AG04450 (cell line): Measurements from ENCODE around the gene CD9.

DNA sequence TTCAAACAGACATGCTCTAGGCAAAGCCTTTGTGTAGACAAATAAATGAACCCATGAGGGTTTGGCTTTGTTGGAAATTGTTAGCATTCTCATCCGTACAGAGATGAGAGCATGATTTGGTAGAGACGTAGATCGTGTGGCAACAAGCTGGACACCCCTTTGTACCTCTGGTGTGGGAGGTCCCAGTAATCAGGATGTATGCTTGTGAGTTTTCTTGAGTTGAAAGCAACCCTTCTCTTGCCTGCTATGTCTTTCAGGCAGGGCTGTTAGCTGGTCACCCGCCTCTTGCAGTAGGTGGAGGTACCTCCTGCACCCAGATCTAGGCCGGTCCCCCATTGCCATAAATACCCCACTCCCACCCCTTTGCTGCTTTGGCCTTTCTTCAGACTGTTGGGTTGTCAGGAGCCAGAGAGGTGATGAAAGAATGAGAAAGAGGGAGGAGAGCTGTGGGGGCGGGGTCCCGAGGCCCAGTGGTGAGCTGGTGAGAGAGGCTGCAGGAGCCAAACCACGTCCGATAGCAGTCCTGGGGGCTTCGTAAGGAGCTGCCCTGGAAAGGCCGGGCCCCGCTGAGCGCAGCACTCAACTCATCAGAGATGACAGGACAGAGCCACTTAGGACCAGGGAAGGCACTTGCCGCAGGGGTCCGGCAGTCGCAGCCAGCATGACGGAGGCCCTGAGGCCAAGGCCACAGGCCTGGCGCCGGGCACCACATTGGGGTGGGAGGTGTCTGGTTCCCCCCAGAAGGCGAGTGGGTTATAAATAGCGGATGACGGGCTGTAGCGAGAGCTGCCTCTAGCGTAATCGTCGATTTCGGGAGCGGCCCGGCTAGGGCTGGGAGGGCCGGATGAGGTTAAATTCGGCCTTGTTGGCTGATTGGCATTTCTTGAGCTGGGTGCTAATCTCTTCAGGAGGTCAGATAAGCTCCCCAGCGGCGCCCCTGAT, 178.8 kb downstream of the TSPAN9 start:
- CAGE, long polyA plus RNA: no peak
- RRBS: 91% methylated on average over 9 of the region's 33 CpGs

DNA sequence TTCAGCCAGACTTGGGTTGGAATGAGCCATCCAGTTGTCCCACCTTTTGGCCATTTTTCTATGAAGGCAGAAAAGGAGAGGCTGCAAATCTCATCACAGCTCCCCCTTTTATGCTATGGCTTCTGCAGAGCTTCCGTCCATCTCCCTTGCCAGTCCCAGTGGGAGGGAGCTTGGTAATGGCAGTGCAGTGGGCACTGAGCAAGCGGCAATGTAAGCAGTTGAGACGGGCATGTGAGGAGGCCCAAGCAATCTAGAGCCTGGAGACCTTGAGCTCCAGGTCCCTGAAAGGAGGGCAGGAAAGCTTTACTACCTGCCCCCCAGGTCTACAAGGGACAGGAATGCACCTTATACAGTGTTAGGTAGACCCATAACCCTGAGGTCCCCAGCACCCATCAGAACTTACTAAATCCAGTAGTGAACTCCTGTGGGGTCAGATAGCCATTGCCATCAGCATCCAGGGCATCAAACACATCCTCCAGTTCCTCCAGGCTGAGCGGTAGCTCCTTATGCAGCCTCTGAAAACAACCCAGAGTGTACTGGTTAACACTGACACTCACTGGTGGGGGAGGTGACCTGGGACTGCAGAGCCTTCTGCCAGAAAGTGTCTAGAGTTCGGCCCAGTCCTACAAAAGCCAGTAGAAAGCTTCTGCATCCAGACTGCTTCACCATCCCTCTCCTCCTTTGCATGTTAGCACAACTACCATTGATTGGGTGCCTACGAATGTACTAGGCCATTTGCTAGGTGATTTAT, 72.9 kb downstream of the CRACR2A start:
- CAGE, long polyA plus RNA: no peak
- RRBS: no CpG with 5 or more reads among the region's 6 CpGs

DNA sequence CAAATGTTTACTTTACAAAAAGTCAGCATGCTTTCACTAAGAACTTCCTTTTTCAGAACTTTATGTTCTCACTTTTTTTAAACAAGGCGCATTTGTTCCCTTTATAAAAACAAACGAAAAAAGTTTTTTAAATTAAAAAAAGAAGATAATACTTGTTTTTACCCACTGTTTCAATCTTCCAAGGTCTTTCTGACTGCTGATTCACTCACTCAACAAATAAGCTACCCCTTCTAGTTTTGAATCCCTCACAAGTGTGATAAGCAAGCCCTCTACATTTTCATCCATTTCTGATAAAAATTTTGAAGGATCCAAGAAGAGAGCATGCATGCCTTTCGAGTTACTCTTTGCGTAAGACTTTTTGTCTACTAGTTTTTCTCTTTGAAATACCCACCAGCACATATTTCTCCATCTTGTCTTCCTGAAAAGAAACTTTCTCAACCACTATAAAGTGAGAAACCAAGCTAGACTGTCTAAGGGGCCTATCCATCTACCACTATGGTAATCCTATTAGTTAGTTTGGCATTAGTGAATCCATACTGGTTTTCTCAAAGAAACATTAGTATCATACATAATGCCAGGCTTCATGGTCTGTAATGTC, 57.0 kb downstream of the PARP11 start:
- CAGE, long polyA plus RNA: no peak
- RRBS: no CpG with 5 or more reads among the region's 4 CpGs

DNA sequence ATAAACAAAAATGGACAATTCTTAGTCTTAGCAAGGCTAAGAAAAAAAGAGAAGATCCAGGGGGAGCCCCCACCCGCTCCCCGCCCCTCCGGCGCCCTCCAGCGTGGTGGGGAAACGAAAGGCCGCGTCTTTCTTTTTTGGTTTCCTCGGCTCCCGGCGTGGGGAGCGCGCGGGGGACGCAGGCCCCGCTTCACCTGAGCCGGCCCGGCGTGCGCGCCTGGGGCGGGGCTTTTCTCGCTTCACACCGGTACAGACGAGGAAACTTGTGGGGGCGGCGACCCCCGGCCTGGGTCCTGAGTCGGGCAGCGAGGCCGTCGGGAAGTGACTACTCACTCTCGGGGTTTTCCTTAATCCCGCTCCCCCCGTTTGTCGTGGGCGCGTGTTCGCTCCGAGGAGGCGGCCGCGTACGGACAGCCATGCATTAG, 34.5 kb downstream of the PARP11 start:
- CAGE, long polyA plus RNA: no peak
- RRBS: 62% methylated on average over 17 of the region's 44 CpGs

- CAGE, long polyA plus RNA: no peak
- RRBS: no CpG with 5 or more reads among the region's 6 CpGs
These were observed 55.4 kb upstream of the PARP11 start for GRCh38 chr12:3928513-3929117.

GRCh38 chr12:3950722-3951017, 77.5 kb upstream of the PARP11 start:
- CAGE, long polyA plus RNA: no peak
- RRBS: no CpG with 5 or more reads among the region's 2 CpGs

GRCh38 chr12:4164450-4165406, 108.8 kb upstream of the CCND2 start:
- CAGE, long polyA plus RNA: no peak
- RRBS: 3% methylated on average over 12 of the region's 64 CpGs

DNA sequence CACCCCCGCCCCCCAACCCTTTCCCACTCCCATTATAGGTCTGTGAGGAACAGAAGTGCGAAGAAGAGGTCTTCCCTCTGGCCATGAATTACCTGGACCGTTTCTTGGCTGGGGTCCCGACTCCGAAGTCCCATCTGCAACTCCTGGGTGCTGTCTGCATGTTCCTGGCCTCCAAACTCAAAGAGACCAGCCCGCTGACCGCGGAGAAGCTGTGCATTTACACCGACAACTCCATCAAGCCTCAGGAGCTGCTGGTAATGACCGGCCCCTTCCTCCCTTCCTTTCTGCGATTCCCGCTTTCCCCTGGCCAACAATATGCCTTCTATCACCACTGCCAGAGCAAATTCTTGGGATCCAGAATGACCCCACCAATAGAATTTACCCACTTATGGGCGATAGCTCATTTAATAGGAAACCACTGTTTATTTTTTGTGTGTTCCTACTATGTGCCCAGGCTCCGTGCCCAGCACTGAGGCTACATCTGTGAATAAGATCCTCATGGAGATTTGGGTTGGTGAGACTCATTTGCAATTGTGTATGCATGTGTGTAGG, 2.5 kb downstream of the CCND2 start:
- CAGE, long polyA plus RNA: no peak
- RRBS: no CpG with 5 or more reads among the region's 14 CpGs

DNA sequence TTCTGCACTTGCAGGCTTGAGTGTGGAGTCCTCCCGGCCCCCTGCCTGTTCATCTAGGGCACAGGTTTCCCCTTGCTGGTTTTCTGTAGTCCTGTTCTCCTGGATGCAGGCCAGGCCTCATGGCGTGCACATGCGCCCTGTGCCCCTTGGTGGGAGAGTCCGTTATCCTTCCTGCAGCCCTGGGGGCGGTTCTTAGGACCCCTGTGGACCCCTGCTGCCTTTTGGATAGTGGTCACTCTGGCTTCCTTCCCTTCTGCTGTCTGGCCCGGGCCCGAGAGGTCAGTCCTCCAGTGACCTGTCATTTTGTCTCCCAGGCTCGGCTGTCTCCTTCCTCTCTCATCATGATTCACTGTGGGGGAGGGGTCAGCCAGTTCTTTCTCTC, 6.8 kb downstream of the CCND2 start:
- CAGE, long polyA plus RNA: no peak
- RRBS: no CpG with 5 or more reads among the region's 8 CpGs

GRCh38 chr12:4286280-4286497, 12.6 kb downstream of the CCND2 start:
- CAGE, long polyA plus RNA: no peak
- RRBS: no CpG with 5 or more reads among the region's 5 CpGs

DNA sequence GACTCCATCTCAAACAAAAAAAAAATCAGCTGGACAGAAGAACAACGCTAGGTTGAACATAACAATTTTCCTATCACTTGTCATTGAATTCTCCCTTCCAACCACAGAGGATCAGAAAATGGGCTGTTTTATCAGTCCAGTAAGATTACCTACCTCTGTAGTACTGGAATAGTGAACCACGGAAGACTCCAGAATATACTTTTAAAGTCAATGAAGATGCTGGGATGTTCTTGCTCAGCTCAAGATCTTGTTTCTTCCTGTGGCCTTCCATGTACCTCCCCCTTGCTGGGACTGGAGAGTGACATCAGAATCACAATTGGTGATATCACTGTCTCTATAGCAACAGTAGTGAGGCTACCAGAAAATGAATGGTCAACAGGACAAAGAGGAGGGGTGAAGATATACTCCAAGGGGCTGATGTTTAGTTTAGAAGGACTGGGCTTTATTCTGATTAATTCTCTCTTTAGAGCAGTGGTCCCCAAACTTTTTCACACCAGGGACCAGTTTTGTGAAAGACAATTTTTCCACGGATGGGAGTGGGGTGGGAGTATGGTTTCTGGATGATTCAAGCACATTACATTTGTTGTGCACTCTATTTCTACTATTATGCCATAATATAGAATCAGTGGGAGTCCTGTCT, 3.8 kb downstream of the AKAP3 start:
- CAGE, long polyA plus RNA: no peak
- RRBS: no CpG with 5 or more reads among the region's 3 CpGs

GRCh38 chr12:4700276-4701003, 19.8 kb upstream of the GALNT8 start:
- CAGE, long polyA plus RNA: no peak
- RRBS: no CpG with 5 or more reads among the region's 12 CpGs

DNA sequence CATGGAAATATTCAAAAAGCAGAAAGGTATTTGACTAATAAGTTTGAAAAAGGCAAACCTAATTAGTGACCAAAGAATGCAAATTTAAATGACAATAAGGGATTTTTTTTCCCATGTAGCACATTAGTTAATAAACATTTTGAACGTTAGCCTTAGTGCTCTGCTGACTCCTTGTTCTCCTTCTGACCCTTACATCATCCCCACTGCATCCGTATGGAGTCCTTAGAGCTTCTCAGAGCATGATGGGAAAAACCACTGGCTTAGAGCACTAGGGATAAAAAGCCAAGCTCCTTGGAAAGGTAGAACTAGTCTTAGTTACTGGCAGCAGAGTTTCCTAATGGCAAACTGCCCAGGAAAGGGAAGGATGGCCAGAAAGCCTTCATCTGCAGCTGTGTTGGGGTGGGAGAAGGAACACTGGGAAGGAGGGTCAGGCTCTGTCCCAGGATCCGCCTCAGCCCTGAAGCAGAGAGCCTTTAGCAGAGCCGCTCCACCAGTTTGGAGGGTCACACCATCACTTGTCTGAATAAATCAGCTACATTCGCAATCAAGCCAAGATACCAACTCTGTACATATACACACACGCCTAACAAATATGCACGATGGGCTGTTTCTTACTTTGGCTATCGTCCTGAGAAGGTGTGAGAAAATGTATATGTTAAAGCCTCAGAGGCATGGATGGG, 18.8 kb upstream of the GALNT8 start:
- CAGE, long polyA plus RNA: no peak
- RRBS: no CpG with 5 or more reads among the region's 8 CpGs

DNA sequence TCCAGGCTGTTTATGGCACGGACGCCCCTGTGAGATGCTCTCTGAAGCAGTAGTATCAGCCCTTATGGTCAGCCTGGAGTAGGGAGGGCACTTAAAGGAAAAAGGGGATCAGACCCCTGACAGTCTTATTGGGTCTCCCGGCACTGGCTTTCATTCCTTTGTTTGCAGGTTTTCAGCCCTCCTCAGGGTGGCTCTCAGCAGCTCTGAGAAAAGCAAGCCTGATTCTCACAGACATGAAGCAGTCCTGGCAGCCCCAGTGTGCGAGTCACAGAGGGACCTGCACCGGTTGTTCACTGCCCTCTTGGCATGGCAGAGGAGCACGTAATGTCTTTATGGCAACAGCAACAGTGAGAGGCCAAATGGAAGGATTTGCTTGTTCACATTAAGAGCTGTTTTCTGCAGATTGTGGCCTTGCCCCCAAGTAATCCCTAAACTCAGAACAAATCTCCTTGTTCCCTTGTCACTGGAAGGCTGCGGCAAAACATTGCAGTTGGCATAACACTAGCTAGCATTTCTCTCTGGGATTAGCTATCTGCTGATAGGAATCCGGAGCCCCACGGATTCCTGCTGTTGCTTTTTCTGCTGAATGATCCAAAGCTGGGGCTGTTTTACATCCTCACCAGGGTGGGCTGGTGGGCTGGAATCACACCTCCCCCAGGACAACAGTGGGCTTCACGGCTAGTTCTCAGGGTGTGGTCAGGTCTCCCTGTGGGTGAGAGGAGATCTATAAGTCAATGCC, 3.5 kb downstream of the KCNA5 start:
- CAGE, long polyA plus RNA: no peak
- RRBS: no CpG with 5 or more reads among the region's 10 CpGs

DNA sequence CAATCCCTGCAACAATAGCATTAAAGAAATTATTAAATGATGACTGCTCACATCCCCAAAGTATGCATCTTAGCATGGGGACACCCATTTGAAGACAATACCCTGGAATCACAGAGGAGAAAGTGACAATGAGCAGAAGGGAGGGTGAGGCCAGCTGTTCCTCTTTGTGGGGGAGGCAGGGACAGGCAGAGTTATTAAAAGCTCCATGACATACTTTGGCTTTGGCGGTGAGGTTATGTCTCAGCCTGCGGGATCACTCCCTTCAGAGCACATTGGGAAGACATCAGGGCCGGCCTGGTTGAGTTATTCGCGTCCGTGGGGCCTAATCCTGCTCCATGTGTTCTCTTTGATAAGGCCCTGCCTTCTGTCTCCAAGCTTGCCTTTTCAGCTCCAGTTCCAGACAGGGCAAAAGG, 98.9 kb upstream of the NTF3 start:
- CAGE, long polyA plus RNA: no peak
- RRBS: no CpG with 5 or more reads among the region's 6 CpGs

DNA sequence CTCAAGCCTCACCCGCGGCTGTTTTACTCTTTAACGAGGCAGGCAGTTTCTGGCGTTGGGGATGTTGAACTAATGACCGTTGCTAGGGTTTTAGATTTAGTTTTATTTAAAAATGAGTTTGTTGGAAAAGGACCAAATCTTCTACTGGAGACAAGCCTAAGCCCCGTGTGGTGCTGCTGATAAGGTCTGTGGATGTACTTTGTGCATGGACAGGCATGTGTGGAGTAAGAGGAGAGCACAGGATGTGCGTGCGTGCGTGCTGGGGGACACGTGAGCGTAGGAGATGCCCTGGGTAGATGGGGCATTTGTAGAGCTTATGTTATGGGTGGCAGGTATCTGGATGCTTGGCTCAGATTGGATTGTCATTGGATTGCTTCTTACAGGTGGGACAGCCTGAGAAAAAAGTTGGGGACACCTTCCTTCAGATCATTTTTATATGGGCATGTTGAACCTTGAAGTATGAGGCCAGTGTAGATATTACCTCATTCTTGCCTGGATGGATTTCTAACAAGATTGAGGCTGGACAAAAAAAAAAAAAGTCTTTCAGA, 5.8 kb downstream of the NTF3 start:
- CAGE, long polyA plus RNA: no peak
- RRBS: no CpG with 5 or more reads among the region's 11 CpGs

DNA sequence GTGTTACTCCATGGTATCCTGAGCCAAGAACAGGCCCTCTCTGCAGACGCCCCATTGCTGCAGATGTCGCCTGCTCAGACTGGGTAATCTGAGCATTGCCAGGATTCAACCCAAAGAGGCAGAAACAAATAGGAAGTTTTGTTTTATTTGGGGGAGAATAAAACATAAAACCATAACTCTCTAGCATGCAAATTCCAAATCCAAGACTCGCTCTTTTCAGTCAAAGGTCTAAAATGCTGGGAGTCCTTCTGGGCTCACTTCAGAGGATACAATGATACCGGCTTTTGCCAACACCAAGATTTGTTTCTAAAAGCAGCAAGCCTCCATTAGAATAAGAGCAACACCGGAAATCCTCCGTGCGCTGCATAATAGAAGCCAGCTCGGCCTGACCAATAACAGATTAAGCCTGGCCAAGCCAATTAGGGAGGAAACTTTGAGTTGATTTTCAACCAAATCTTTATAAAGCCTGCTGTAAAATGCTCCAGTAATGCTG, 149.9 kb downstream of the NTF3 start:
- CAGE, long polyA plus RNA: no peak
- RRBS: no CpG with 5 or more reads among the region's 8 CpGs

DNA sequence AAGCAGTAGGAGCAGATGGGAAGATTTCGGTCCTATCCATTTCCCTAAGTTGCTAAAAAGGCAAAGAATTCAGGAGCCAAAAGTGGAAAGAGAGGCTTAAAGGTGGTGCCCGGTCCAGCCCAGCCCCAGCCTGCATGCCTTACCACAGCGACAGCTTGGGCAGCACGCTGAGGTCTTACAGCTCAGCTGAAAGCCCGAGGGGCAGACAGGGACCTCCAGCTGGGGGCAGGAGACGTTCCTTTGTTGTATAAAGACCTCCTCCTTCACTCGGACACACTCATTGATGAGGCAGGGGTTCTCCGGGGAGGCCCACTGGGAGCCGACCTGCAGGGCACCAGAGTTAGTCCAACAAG, 24.0 kb upstream of the ANO2 start:
- CAGE, long polyA plus RNA: no peak
- RRBS: no CpG with 5 or more reads among the region's 9 CpGs

- CAGE, long polyA plus RNA: no peak
- RRBS: no CpG with 5 or more reads among the region's 11 CpGs
These were observed 37.0 kb upstream of the VWF start for GRCh38 chr12:6161401-6161917.

- CAGE, long polyA plus RNA: start-site peak on the plus strand at chr12:6200354-6200404, 827 and 435 reads in 2 replicates
- RRBS: 2% methylated on average over 31 of the region's 69 CpGs
These were observed at the start of gene CD9 for GRCh38 chr12:6200299-6201120. CD9 (plus strand) TSS chr12:6200400.